Helper T cell (primary cell): ENCODE data around the genes CDC14A and GPR88.

- PRO-cap, 2 experiments, result no peak in any of the 2 experiments
Observed at GRCh38 chr1:98054169-98054710, 133.4 kb upstream of the DPYD start.

GRCh38 chr1:98086578-98087151 is 165.8 kb upstream of the DPYD start:
- PRO-cap, 2 experiments, result no peak in any of the 2 experiments

DNA sequence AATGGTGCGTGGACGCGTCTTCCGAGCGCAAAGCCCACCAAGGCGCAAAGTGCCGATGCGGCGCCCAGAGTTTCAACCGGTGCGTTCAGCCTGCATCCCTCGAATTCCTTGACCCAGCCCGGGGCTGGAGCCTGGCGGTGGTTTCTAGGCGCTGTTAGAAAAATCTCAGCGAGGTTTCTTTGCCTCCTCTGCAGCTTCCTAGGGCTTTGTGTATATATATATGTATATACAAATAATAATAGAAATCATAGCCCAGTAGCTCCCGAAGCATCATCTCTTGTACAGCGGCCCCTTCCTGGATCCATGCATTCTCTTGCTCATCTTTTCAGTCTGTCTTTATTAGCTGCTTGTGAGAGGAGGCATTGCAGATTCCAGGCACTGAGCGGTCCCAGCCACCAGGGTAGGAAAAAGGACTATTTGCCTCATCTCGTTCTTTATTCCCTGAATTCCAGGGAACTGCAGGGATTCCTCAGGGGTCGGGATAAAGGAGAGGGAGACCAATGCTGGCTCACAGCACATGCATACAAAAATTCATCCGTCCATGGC is 674 bp upstream of the PLPPR5 start:
- PRO-cap, 2 experiments, result no peak in any of the 2 experiments

DNA sequence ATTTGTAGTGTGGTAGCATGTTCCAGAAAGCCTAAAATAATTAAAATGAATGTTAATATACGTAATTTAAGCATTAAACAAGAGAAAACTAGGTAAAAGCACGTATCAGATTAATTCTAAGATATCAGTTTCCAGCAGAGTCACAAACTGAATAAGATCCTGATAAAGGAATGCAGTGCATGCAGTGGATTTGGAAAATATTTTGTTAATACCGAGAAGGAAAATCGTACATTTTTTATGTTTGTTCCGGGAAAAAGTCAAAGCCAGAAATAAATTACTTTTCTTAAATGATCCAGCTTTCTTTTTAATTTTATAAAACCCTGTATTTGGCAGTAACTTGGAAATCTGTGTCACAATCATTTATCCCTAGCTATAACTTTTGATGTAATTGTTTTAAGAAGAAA is 904 bp downstream of the PALMD start:
- PRO-cap, 2 experiments, result no peak in any of the 2 experiments

DNA sequence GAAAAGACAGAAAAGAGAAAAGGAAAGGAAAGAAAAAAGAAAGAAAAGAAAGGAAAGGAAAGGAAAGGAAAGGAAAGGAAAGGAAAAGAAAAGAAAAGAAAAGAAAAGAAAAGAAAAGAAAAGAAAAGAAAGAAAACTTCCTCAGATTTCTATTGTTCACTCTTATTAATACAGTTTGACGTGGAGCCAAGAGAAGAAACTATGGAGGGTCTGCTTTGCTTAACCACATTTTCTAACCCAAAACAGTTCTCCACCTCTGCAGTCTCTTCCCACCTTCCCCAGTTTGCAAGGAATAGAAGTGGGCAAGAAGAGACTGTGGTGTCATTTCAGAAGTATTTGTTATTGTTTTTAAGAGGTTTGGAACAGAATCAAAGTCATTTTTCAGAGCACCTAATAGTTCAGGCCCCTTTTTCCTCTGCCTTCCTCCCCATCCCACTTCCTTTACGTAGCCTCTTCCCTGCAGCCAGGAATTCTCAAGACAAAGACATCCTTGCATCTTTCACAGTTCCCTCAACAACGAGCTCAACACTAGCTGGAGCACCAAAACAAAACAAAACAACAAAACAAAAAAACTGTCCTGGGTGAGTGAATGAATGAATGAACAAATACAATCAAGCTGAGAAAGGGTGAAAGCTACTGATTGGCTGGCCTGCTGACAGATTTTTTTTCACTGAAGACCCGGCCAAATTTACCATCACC is 6.8 kb downstream of the PALMD start:
- PRO-cap, 2 experiments, result no peak in any of the 2 experiments

GRCh38 chr1:99710338-99711172 is 55.9 kb downstream of the FRRS1 start:
- PRO-cap, 2 experiments, result no peak in any of the 2 experiments

DNA sequence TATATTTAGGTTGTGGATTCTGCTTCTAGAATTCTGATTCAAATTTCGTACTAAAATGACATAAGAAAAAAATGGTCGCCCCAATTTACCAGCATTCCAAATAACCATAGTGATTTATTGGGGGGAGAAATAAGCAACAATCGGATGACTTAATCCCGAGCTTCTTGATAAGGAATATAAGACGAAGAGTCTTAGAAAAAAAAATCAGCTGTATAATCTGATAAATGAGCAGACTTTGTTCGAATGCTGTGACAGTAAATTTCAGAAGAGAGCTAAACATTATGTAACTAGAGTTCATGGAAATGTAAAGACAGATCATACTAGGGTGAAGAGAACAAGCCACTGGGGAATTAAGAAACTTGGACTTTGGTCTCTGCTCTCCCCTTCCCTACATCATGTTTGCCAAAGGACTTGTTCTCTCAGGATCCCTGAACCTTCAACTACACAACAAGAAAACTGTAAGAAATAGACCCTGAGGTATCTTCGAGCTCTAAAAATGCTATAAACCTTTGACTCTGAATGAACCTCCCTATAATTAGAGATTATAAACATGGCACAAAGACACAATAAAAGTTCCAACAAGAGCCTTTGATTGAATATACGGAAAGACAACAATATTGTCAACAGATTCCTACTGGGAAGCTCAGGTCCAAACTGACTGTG is 27.6 kb downstream of the FRRS1 start:
- PRO-cap, 2 experiments, result no peak in any of the 2 experiments

DNA sequence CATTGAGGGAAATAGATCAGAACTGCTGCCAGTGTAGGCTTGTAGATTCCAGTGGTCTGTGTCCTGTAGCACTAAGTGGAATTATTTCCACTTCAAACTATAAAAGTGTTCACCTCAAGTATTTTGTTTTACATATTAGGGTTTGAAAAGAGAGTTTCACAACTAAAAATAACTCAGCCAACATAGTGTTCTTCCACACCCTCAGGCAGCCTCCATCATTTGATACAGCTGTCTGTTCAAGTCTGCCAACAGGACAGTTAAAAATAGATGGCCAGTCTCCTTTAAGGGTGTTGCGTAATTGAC is 31.9 kb upstream of the AGL start:
- PRO-cap, 2 experiments, result no peak in any of the 2 experiments

- PRO-cap, 2 experiments, result no peak in any of the 2 experiments
Observed at GRCh38 chr1:99852025-99852396, 1.9 kb downstream of the AGL start.

DNA sequence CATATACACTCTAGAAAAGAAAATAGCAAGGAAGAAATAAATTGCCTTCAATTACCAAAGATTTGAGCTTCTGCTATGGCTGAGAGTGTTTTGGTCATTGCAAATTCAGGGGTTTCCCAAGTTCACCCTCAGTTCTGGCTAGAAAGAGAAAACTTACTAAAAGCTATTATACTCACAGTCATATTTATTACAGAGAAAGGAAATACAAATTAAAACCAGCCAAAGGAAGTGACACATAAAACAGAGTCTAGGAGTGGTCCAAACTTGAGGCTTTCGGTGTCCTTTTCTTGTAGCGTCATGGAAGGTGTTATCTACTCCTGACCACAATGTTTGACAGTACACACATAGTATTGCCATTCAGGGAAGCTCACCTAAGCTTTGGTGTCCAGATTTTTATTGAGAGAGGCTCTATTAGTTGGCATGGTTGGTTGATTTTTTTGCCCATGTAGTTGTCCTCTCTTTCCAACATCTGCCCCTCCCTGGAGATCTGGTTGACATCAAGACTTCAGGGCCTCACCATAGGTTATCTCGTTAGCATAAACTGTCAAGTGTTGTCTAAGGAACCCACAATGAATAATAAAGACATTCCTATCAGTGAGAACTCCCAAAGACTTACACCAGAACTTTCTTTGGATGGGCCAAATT is 9.1 kb upstream of the MFSD14A start:
- PRO-cap, 2 experiments, result peak in 1 of 2 experiments; most common plus-strand start position 336 of the sequence (in 1)

DNA sequence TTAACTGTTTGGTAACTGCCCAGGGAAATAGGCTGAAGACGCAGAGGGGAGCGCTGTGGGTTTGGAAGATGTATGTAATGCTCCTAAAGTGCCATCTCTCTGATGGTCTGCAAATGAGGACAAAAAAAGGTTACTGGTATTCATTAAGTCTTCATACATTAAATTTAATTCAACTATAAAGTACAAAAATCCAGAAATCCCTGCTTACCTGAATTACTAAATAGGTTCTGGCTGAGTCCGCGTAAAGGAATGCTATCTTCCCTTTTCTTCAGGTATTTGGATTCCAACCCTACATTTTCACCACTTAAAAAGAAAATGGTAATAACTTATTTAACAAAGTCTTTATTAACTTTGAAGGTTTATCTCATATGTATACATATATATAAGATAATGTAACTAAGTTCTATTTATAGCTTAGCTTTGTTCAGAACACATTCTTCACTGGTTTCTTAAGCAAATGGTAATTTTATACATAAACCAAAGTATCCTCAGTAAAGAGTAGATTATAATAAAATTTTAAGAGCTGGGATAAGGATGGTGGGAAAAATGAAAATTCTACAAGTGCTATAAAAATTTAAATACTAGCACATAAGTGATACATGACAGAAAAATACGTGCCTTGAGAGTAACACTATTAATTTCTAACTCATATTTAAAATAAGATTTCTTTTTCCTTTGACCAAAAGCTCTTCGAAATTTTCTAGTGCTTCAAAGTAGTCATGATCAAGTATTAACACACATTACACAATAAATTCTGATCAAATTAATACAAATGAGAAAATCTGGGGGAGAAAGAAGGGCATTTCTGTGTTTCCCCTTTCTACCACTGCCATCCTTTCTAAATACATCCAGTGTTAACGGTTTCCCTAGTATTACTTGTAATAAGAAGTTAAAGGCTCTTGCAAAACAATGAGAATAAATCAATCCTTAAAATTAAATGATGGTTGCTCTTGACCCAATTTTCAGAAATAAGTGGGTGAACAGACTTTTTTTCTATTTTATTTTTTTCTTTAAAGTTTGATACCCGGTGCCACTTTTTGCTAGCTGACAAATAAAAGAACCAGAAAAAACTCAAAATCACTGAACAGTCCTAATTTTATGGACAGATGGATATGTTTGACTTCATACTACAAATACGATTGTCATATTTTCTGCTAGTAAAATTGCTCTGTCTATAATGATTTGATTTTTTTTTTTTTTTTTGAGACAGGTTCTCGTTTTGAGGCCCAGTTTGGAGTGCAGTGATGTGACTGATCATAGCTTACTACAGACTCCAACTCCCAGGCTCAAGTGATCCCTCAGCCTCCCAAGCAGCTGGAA is 46.9 kb downstream of the SASS6 start:
- PRO-cap, 2 experiments, result no peak in any of the 2 experiments

GRCh38 chr1:100351026-100351238 is 1.4 kb upstream of the CDC14A start:
- PRO-cap, 2 experiments, result no peak in any of the 2 experiments

- PRO-cap, 2 experiments, result peak in 2 of 2 experiments; most common plus-strand start chr1:100352506 (in 2); most common minus-strand start chr1:100352859 (in 2)
Observed at GRCh38 chr1:100352235-100353019, at the start of gene CDC14A. CDC14A (plus strand) TSS chr1:100352506.

DNA sequence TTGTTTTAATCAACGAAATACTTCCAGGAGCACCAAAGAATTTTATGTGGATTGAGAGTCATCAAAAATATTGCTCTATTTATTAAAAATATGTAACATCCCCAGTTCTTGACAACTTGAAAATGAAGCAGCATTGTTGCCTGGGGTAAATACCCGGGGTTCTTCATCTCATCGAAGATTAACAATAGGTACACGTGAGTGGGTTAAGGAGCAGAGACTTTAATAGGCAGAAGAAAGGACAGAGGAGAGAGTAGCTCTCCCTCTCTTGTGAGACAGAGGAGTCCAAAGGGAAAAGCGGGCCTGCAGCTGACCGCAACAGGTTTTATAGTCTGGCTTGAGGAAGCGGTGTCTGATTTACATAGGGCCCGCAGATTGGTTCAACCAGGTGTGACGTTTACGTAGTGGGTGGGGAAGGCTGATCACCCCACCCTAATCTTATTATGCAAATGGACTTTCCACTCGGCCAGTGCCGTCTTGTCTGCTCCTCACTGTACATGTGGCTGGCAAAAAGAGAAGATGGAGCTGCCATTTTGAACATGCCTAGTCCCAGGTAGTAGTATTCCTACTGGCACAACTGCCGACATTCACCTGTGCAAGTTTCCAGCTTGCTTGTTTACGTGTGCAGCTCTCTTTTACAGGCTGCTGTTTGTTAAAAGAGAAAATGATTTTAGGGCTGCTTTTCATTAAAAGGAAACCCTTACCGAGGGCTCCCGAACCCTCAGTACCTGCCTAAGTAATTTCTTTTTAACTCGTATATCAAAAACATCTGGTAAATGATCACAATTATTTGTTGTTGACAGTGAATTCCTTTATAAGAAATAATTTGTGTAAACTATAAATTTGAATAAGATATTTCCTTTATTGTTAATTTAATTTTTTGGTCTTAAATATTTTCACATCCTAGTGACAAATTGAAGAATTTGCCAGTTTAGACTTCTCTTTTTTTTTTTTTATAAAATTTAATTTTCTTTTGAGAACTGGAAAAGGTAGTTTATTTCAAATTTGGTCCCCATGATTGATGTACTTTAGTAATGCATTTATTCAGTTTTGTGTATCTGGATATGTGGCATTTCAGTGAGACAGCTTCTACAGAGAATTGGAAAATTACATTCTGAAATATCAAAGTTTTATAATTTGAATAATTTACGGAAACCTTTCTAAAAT is 10.8 kb downstream of the CDC14A start:
- PRO-cap, 2 experiments, result no peak in any of the 2 experiments

- PRO-cap, 2 experiments, result no peak in any of the 2 experiments
Observed at GRCh38 chr1:100405897-100406156, 53.5 kb downstream of the CDC14A start.

DNA sequence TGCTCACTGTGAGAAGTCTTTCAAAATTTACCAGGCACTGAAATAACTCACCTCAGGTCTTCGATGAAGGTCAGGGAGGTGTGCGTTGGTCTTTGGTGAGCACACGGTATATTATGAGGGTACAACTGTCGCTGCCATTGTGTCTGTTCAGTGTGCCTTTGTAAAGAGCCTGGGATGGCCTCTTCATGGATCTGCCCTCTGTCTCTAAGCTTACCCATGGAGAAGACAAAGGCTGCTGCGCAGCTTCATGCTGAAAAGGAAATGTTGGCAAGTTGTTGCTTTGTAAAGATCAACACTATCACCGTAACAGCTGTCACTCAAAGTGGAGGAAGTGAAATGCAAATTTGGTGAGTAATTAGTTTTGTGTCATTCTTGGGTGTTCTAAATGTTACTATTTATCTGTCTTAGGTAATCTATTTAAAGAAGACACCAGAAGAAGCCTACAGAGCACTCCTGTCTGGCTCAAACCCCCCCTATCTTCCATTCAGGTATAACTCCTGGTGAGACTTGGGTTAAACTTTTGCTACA is 71.6 kb downstream of the CDC14A start:
- PRO-cap, 2 experiments, result peak in 2 of 2 experiments; most common plus-strand start position 411 of the sequence (in 2); most common minus-strand start position 257 of the sequence (in 2)

GRCh38 chr1:100443984-100444601 is 91.8 kb downstream of the CDC14A start:
- PRO-cap, 2 experiments, result peak in 2 of 2 experiments; most common plus-strand start chr1:100444182 (in 1); most common minus-strand start chr1:100444203 (in 2)

GRCh38 chr1:100445552-100446263 is 92.2 kb upstream of the GPR88 start:
- PRO-cap, 2 experiments, result peak in 2 of 2 experiments; most common plus-strand start chr1:100445777 (in 1); most common minus-strand start chr1:100445640 (in 2)

DNA sequence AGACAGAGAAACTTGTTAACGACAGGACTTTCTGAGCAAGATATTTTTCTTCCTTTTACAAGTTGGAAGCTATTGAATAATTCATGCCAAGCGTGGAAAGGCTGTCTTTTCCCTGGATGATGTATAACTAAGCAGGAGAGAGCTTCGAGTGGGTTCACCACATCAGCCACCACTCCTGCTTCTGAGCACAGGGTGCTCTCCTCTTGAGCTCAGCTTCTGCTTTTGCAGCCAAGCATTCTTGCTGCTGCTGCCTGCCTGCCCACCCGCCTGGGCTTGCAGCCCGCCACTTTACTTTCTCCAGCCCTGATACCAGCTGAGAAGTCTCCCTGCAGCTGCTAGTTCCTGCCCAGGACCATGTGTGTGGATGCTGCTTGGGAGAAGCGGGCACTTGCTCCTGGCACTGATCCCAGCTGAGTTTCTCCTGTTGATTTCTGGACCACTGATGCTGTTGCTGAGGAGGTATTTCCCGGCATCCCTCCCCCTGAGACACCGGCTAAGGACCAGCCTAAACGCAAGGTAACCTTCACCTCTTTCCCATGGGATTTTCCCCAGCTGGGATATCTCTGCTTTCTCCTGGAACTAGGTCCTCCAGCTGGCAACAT is at the start of gene GPR88:
TSS of gene GPR88 (plus strand) at position 153 of the 602 bp plus-strand sequence.
- PRO-cap, 2 experiments, result no peak in any of the 2 experiments

GRCh38 chr1:100658125-100658439 is 61.5 kb upstream of the VCAM1 start:
- PRO-cap, 2 experiments, result no peak in any of the 2 experiments